Kidney (tissue), 2 donors: ENCODE measurements around a stretch of chr5.

DNA sequence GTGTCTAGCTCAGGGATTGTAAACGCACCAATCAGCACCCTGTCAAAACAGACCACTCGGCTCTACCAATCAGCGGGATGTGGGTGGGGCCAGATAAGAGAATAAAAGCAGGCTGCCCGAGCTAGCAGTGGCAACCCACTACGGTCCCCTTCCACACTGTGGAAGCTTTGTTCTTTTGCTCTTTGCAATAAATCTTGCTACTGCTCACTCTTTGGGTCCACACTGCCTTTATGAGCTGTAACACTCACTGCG lies 23.1 kb upstream of the TSSK1B start:
- PRO-cap: no peak
- RRBS: no CpG with 5 or more reads among the region's 6 CpGs

DNA sequence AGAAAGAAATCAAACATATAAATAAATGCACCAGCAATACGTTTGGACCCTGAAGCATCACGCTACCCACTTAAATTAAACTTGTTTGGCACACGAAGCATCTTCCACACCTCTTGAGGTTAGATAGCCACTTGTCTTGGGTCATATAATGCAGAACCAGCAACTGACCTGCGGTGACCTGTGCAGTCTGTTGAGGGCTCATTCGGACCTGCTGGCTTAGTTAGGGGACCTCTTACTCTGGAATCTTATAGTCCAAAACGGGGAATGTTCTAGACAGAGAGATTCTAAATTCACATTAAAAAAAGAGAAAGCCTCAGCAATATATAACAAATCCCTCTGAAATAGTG lies 936 bp downstream of the YTHDC2 start:
- PRO-cap: no peak
- RRBS: no CpG with 5 or more reads among the region's 6 CpGs

GRCh38 chr5:113575113-113576378 lies 62.1 kb downstream of the YTHDC2 start:
- PRO-cap: no peak
- RRBS: no CpG with 5 or more reads among the region's 7 CpGs

- PRO-cap: no peak
- RRBS: no CpG with 5 or more reads among the region's 8 CpGs
These were observed 176.6 kb upstream of the KCNN2 start for GRCh38 chr5:114185257-114185680.

- PRO-cap: no peak
- RRBS: no CpG with 5 or more reads among the region's 13 CpGs
These were observed 71.4 kb downstream of the KCNN2 start for GRCh38 chr5:114433192-114433750.

- PRO-cap: no peak
- RRBS: 21% methylated on average over 2 of the region's 15 CpGs
These were observed 1.4 kb upstream of the TRIM36 start for GRCh38 chr5:115171052-115171659.

- PRO-cap: no peak
- RRBS: 2% methylated on average over 31 of the region's 60 CpGs
These were observed 10.6 kb upstream of the TRIM36 start for GRCh38 chr5:115180126-115180869.

DNA sequence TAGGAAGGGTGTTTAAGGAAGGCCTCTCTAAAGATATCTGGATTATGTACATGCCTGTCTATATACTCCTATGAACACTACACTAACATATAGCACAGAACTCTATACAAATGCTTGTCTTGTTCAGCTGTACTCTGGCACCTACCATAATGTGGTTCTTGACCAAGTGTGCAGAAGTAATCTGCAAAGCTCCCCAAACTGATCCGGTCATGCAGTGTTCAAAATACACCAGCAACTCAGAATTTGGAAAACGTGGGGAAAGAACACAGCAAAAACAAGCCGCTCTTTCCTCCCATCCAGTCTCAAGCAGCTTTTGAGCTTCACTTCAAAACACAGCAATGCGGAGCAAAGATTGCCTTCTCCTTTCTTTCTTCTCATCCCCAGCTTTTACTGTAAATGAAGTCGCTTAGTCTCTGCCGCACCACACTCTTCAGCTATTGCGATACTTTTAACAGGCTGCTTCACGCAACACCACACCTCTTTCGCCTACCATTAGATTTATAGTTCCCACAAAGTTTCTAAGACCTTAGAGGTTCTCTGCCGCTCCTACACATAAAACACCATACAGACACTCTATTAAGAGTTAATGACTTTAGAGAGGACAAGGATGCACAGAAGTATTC lies 828 bp downstream of the PGGT1B start:
- PRO-cap: no peak
- RRBS: no CpG with 5 or more reads among the region's 10 CpGs

DNA sequence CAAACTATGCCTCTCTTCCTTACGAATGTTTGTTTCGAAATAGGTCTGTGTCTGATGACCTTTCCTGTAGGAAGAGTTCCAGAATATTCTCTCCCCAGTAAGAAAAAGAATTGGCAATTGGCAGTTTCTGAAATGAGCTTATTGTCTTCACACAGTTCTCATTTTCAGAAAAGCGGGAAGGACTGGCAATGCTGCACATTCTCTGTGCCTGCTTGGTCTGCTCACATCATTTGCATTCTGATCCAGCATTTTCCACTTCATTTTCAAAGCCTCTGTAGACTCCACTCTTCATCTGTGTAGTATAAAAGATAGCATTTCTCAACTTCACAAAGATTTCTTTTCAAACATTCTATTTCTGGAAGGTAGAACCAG lies 120.6 kb upstream of the CCDC112 start:
- PRO-cap: no peak
- RRBS: no CpG with 5 or more reads among the region's 3 CpGs

GRCh38 chr5:115457970-115458722 lies 86.4 kb downstream of the FEM1C start:
- PRO-cap: bidirectional peak, plus-strand start at chr5:115458331, minus-strand start at chr5:115458091
- RRBS: no CpG with 5 or more reads among the region's 6 CpGs

- PRO-cap: unidirectional peak, minus-strand start at chr5:115602908
- RRBS: no CpG with 5 or more reads among the region's 9 CpGs
These were observed 329 bp upstream of the TICAM2 start for GRCh38 chr5:115602631-115602985.

DNA sequence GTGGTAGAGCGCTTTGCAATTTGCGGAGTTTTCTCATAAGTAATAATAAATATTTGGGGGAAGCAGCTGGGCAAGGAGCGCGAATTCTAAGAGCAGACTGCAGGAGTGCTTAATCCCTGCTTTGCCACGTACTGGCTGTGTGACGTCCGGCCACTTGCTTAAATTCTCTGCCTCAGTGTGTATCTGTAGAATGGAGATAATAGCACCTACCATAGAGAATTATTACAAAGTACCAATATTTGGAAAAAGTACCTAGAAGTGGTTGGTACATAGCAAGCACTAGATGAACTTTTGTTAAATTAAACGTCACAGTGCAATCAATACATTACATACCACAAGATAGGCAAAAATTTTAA lies 601 bp upstream of the TMED7 start:
- PRO-cap: bidirectional peak, plus-strand start at position 112 of the sequence, minus-strand start at position 99 of the sequence
- RRBS: no CpG with 5 or more reads among the region's 8 CpGs

DNA sequence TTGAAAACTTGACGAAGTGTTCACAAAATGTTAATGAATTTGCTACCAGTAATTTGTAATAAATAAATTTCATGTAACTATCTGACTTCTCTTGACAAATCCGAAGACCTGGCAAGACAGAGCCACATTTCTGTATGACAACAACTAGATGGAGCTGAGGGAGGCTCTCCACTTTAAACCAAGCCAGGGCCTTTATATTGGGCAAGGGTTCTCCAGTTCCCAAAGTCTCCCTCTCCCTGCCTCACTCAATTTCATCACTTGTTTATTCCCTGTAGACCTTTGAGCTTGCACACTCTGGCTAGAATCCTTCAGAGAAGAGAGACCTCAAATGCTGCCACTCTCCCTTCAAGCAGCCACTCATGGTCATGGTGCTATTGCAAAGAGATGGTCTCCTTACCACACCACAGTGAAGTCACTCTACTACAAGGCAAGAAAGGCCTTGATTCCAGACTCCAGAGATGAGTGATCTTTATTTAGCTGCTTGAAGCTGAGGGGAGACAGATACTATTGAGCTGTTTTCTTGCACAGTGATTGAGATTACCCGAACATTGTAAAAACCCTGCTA lies 81.4 kb downstream of the CDO1 start:
- PRO-cap: no peak
- RRBS: no CpG with 5 or more reads among the region's 3 CpGs

DNA sequence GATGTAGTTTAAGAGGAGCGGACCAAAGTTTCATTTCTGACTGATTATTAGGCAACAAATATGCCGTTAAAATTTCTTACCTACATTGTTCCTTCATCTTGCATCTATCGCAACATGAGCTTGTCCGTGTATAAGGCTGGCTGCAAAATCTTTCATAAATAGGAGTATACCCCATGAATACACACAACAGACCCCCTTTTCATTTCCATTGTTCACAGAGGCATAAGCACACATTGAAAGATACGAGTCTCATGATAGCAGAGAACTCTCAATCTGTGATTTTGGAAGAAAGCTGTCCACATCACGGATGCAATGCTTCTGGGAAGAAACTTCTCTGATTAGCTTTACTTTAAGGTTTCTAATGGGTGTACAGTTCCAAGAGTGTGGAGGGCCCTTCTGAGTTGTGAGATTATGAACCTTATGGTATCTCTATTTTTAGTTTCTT lies 76.8 kb downstream of the CDO1 start:
- PRO-cap: no peak
- RRBS: no CpG with 5 or more reads among the region's 6 CpGs

GRCh38 chr5:115796569-115796994 lies 19.9 kb downstream of the CDO1 start:
- PRO-cap: no peak
- RRBS: no CpG with 5 or more reads among the region's 3 CpGs

GRCh38 chr5:115815338-115815915 lies 1.0 kb downstream of the CDO1 start:
- PRO-cap: no peak
- RRBS: 6% methylated on average over 13 of the region's 27 CpGs

DNA sequence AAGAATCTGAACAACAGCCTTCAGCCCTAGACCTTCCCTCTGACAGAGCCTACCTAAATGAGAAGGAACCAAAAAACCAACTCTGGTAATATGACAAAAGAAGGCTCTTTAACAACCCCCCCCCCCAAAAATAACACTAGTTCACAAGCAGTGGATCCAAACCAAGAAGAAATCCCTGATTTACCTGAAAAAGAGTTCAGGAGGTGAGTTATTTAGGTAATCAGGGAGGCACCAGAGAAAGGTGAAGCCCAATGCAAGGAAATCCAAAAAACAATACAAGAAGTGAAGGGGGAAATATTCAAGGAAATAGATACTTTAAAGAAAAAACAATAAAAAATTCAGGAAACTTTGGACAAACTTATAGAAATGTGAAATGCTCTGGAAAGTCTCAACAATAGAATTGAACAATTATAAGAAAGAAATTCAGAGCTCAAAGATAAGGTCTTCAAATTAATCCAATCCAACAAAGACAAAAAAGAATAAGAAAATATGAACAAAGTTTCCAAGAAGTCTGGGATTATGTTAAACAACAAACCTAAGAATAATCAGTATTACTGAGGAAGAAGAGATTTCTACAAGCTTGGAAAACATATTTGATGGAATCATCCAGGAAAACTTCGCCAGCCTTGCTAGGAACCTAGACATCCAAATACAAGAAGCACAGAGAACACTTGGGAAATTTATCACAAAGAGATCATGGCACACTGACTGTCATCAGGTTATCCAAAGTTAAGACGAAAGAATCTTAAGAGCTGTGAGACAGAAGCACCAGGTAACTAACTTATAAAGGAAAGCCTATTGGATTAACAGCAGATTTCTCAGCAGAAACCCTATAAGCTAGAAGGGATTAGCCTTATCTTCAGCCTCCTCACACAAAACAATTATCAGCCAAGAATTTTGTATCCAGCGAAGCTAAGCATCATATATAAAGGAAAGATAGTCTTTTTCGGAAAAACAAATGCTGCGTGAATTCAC lies 107.6 kb downstream of the COMMD10 start:
- PRO-cap: no peak
- RRBS: no CpG with 5 or more reads among the region's 5 CpGs

DNA sequence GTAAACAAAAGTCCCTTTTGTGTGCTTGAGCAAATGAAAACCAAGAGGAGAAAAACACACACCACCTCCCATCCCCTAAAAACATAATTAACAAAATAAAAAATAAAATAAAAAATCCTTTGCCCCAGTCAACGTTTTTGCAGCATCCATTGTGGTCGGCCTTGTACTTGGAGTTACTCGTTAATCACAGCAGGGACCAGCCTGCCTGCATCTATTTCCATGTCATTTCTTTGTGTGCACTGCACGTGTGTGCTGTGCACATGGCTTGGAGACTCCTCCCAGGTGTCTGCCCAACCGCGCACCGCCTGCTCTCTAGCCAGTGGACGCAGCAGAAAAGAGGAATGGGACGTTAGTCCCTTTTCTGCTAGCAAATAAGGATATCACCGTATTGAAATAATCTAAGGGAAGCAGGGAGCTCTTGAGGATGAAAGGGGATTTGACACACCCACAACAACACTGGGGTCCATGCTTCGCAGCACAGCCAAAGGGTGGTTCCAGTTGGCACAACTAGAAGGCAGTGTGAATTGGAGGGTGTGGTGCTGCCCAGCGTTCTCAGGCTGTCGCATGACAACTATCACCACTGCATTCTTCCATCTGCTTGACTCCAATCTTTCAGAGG lies 129.9 kb downstream of the SEMA6A start:
- PRO-cap: no peak
- RRBS: no CpG with 5 or more reads among the region's 13 CpGs

GRCh38 chr5:116573756-116574746 lies 572 bp downstream of the SEMA6A start:
- PRO-cap: no peak
- RRBS: 4% methylated on average over 47 of the region's 85 CpGs

GRCh38 chr5:116777739-116778358 lies 203.2 kb upstream of the SEMA6A start:
- PRO-cap: no peak
- RRBS: 41% methylated on average over 3 of the region's 9 CpGs